Trachea (tissue), 1 donor: ENCODE measurements around the gene FAM217A.

- PRO-cap = no peak
Observed at GRCh38 chr6:3869819-3870428, 20.8 kb downstream of the FAM50B start.

GRCh38 chr6:3883961-3884497 lies 34.9 kb downstream of the FAM50B start:
- PRO-cap = no peak

GRCh38 chr6:3887991-3888545 lies 38.9 kb downstream of the FAM50B start:
- PRO-cap = no peak

- PRO-cap = no peak
Observed at GRCh38 chr6:4040671-4041104, 19.6 kb downstream of the PRPF4B start.

GRCh38 chr6:4078427-4079260 lies at the start of gene FAM217A:
Gene FAM217A (minus strand): TSS chr6:4079137.
- PRO-cap = no peak

GRCh38 chr6:4155770-4156215 lies 20.4 kb upstream of the ECI2 start:
- PRO-cap = no peak

GRCh38 chr6:4316893-4317392 lies 181.6 kb upstream of the ECI2 start:
- PRO-cap = no peak

DNA sequence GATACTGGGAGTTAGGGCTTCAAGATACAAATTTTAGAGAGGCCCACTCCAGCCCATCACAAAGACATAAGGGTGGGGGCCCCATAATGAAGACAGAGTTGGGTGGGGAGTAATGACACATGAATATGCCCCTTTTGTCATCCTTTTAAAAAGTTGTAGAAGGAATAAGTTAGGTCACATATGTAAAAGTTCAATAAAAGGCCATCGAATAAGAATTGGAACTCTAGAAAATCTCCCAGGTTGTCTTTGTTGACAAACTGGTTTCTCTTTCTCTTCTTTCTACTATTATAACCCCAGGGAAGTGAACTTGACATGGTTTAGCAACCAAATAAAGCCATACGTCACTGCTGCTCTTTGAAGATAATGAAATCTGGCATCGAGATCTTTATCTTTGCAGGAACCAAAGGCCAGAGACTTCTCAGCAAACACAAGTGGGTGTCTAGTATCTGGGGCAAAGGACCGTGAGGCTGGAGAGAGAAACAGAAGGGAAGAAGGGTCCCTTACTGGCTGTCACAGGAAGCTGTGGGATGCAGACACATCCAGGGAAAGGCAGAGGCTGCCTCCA lies 286.7 kb upstream of the CDYL start:
- PRO-cap = no peak

GRCh38 chr6:4647271-4647955 lies 128.8 kb upstream of the CDYL start:
- PRO-cap = unidirectional peak, minus-strand start at chr6:4647726

- PRO-cap = no peak
Observed at GRCh38 chr6:4772705-4773246, 3.4 kb upstream of the CDYL start.

DNA sequence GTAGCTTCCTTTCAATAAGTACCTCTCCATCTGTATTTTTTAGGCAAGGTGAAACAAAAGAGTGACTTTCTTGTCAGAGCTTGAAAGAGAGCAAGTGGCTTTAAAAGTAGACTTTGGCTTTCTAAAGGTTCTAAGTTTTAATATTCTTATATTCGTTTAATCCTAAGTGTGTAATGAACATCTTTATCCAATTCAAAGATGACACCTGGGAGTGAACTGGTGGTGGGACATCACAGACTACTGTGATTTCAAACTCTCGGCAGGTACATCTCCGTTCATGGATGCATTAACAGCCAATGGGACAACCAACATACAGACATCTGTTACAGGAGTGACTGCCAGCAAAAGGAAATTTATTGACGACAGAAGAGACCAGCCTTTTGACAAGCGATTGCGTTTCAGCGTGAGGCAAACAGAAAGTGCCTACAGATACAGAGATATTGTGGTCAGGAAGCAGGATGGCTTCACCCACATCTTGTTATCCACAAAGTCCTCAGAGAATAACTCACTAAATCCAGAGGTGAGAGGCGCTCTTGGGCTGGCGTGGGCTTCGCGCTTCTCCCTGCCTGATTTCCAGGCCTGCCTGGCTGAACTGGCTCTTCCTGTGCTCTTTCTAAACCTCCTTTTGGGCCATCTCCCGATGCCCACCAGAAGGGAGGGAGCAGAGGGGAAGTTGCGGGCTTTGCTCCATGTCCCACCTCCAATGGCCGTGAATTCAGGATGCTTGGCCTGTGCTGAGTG lies 68.4 kb downstream of the RPP40 start:
- PRO-cap = no peak

DNA sequence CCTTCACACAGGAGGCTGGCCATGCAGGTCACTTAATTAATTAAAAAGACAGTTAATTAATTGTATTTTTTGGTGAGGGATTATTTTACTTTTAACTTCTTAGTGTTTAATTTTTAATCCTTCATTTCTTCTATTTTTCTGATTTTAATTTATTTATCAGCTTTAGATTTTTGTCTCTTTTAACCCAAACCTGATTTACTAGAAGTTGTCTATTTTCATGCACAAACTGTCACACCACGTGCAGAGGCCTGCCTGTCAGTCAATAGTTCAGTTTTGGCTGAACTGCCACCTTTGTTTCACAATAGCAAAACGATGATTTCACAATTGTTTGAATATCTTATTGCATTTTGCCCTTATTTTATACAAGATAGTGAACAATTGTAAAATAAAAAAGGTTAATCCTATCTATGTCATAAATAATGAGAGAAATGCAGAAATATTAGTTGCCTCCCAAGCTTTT lies 24.0 kb upstream of the PPP1R3G start:
- PRO-cap = no peak

DNA sequence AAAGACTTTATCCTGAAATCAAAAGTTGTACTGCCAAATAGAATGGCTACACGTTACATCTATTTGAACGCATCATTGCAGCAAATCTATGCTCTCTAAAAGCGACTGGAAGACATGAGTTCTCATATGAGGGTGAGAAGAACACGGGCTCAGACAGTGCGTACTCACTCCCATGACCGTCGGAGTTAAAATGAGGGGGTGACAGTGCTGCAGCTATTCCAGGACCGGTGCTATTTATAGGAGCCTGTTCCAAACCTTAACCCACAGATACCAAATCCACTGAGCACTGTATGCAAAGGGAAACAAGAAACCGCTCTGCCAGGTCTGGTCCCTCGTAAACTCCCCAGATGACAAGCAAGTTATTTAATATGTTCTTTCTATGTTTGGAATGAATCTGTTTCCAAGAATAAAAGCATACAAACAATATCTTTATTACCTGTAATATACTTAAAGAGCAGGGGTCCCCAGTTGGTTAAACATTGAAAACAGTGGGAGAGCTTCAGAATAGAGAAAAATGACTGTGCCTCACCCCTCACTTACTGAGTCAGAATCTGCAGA lies 22.9 kb downstream of the PPP1R3G start:
- PRO-cap = no peak

DNA sequence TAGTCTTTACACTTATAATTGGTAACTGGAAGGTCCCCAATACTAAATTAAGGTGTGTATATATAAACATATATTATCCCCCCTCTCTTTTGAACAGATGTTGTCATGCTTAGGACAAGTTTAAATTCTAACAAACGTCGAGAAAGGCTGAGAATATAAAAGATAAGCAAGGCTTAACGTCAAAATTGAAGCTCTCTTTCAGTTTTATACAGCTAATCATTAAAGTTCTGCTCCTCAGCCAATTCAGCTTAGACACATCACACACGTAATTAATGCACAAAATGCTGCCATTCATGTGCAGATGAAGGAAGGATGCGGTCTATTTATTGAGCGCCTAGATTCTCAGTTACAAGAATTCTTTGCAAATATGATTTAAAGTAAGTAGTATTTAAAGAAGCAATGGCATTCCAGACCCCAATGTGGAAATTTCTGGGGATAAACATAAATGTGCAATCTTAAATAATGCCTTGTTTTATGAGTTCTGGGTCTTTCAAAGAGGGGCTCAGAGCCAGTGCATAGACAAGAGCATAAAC lies 86.0 kb downstream of the LYRM4 start:
- PRO-cap = no peak

- PRO-cap = no peak
Observed at GRCh38 chr6:5660429-5661754, 345.8 kb downstream of the NRN1 start.

DNA sequence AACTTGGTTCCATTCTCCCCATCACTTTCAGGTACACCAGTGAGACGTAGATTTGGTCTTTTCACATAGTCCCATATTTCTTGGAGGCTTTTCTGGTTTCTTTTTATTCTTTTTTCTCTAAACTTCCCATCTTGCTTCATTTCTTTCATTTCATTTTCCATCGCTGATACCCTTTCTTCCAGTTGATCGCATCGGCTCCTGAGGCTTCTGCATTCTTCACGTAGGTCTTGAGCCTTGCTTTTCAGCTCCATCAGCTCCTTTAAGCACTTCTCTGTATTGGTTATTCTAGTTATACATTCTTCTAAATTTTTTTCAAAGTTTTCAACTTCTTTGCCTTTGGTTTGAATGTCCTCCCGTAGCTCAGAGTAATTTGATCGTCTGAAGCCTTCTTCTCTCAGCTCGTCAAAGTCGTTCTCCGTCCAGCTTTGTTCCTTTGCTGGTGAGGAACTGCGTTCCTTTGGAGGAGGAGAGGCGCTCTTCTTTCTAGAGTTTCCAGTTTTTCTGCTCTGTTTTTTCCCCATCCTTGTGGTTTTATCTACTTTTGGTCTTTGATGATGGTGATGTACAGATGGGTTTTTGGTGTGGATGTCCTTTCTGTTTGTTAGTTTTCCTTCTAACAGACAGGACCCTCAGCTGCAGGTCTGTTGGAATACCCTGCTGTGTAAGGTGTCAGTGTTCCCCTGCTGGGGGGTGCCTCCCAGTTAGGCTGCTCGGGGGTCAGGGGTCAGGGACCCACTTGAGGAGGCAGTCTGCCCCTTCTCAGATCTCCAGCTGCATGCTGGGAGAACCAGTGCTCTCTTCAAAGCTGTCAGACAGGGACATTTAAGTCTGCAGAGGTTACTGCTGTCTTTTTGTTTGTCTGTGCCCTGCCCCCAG lies 130.4 kb downstream of the F13A1 start:
- PRO-cap = no peak

DNA sequence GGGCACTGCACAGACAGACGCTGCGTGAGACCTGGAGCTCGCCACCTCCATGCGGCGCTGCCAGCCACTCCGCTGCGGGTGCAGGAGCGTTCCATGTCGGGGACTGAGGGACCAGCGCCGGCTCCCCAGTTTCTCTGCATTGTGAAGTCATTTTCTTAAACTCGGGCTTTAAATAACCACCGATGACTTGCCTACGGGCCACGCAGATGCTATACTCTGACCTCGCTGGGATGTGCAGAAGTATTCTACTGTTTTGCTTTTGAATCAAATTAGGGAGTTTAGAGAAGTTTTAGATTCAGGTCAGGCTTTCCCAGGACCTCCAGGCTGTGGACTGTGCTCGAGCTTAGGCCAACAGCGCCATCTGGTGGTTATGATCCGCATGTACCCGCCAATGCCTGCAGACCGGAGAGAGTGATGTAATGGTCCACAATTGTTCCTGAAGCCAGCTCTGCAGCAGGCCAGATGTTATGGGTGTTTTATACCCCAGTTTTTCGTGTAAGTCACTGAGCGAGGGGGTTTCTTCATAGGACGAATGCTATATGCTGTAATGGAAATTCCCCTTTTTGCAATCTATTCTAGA lies 41.6 kb upstream of the LY86 start:
- PRO-cap = no peak

GRCh38 chr6:6590674-6590873 lies 2.1 kb downstream of the LY86 start:
- PRO-cap = no peak

DNA sequence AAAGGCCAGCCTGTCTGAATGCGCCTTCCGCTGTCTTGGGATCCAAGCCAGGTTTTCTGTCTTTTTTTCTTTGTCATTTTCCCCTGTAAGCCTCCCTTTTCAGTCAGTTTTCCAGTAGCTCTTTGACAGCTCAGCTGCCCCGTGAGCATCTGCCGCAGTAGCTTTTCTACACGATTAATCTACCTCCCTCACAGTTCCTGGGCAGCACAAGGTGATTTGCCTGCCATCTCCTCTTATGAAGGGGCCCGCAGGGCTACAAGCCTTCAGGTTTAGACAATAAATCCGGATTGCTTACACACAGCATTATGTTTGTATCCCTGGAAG lies 77.0 kb downstream of the LY86 start:
- PRO-cap = no peak

GRCh38 chr6:6694731-6695541 lies 106.4 kb downstream of the LY86 start:
- PRO-cap = bidirectional peak, plus-strand start at chr6:6695258, minus-strand start at chr6:6695016